ENCODE measurements around the gene RFPL4B.

- PRO-cap = bidirectional peak, plus-strand start at chr6:111591620, minus-strand start at chr6:111591462
Measured at GRCh38 chr6:111591099-111592186, 14.2 kb downstream of the TRAF3IP2 start.

DNA sequence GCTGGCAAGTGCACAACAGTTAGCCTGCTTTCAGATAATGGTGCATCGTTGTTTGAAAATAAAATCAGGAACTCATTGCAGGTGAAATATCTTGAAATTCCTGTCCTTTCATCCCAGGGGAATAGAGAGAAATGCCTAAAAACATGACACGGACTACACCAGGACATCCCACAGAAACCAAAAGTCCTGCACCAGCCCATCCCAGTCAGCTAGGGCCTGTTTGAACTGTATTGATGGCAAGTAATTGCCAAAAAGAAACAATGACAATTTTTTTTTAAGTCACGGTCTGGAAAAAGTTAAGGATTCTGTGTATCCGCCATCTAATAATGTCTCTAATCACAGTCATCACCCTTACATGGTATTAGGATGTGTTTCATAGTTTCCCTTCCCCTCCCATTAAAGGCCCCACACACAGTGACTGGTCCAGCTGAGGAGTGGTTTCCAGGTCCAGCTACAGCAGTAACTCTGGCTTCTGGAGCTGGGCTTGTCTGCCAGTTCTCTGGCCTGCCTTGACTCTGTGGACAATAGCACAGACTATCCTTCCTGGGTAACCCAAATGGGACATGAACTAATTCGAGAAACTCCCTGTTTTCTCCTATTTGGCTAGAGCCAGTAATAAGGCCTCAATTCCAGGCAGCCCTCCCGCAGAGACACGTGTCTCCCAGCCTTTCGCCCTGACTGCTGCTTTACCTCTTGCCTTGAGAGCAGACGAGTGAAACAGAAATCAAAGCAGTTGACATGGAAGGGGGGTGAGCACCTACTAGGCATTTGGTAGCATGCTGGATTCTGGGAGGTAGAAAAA lies 1.5 kb downstream of the TRAF3IP2 start:
- PRO-cap = bidirectional peak, plus-strand start at position 426 of the sequence, minus-strand start at position 328 of the sequence; bidirectional peak, plus-strand start at position 727 of the sequence, minus-strand start at position 517 of the sequence

DNA sequence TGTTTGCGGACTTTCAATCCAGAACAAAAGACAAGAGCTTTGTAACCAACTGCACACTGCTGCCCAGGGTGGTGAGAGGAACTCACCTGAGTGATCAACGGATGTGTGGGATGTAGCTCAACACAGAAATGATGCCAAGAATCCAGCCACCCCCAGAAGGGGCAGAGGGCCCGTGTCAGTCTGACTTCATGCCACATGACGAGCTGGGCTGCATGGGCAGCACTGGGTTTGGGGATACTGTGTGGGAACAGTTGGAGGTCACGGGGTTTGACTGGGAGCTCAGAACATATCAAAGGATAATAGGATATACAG lies 79.4 kb upstream of the TRAF3IP2 start:
- PRO-cap = no peak

- PRO-cap = no peak
Measured at GRCh38 chr6:111686043-111686425, 80.4 kb upstream of the TRAF3IP2 start.

DNA sequence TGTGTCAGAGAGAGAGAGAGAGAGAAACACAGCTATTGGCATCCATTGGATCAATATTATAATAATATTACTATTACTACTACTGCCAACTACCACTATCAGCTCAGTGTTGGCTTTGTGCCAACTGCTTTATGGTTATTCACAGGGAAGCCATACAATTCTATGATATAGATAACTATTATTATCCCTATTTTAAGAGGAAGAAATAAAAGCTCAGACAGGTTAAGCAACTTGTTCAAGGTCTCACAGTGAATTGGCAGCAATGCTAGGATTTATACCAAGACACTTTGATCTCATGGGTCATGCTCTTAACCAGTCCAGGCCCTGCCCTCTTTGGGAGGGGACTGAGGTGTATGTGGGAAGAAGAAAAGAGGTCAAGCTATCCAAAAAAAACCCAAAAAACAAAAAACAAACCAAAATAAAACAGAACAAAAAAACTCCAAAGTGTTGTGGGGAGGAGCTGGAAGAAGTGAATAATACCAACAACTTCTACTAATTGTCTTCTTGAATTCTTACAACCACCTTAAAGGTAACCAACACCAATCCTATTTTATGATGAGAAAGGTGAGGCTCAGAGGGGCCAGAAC lies 82.1 kb upstream of the TRAF3IP2 start:
- PRO-cap = no peak

DNA sequence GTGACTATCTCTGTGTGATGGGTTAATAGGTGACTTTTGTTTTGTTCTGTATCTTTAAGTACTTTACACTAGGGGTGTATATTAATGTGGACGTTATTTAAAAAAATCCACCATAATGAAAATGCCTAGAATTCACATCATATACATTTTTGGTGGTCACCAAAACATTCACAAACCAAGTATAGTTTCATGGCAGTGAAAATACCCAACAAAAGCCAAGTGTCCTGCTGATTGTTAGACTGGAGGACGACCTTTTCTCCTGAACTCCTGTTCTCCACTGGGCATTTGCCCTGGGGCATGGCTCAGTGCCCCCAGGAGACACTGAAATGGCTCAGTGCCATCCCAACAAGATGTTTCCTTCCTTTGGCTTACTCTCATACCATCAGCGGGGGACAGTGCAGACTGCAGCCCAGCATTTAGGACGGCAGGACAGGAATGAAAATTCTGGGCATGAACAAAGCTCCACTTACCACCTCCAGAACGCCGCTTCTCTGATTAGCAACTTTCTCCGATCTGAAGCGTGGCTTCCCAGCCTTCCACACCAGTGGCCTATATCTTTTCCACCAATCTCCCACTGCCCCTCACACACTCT lies 114.8 kb downstream of the FYN start:
- PRO-cap = bidirectional peak, plus-strand start at position 377 of the sequence, minus-strand start at position 327 of the sequence

DNA sequence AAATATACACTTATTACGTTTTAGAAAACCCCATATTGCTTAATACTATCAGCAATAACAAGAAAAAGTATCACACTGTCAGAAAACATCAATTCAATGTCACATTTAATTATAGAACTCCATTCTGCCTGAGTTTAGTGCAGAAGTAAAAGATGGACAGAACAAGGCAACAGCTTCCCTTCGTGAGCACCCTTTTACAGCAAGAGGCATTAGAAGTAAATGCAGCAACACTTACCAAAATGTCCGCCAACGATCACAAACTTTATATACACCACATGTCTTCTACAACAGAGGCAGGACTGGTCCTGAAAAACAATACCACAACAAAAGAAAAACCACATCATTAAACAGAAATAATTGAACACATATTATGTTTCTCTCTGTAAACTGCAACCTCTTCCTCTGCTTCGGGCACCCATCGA lies 92.9 kb downstream of the FYN start:
- PRO-cap = unidirectional peak, plus-strand start at position 142 of the sequence

DNA sequence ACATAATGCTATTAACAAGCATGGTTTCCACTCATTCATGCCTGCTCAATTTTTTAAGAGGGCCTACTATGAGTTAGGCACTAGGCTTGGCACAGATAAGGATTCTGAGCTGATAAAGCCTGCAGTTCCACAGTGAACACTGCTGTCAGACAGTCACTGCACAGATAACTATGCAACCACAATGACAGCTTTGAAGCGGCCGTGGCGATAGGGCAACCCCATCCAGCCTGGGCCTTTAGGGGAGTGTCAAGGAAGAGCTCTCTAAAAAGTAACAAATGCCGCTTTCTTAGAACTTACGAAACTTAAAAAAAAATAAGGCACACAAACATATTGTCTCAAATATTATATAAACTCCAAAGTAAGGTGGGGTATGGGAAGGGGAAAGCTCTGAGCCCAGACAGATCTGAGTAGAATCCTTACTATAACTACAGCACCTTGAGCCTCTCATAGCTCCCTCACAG lies 29.6 kb downstream of the FYN start:
- PRO-cap = bidirectional peak, plus-strand start at position 242 of the sequence, minus-strand start at position 141 of the sequence

DNA sequence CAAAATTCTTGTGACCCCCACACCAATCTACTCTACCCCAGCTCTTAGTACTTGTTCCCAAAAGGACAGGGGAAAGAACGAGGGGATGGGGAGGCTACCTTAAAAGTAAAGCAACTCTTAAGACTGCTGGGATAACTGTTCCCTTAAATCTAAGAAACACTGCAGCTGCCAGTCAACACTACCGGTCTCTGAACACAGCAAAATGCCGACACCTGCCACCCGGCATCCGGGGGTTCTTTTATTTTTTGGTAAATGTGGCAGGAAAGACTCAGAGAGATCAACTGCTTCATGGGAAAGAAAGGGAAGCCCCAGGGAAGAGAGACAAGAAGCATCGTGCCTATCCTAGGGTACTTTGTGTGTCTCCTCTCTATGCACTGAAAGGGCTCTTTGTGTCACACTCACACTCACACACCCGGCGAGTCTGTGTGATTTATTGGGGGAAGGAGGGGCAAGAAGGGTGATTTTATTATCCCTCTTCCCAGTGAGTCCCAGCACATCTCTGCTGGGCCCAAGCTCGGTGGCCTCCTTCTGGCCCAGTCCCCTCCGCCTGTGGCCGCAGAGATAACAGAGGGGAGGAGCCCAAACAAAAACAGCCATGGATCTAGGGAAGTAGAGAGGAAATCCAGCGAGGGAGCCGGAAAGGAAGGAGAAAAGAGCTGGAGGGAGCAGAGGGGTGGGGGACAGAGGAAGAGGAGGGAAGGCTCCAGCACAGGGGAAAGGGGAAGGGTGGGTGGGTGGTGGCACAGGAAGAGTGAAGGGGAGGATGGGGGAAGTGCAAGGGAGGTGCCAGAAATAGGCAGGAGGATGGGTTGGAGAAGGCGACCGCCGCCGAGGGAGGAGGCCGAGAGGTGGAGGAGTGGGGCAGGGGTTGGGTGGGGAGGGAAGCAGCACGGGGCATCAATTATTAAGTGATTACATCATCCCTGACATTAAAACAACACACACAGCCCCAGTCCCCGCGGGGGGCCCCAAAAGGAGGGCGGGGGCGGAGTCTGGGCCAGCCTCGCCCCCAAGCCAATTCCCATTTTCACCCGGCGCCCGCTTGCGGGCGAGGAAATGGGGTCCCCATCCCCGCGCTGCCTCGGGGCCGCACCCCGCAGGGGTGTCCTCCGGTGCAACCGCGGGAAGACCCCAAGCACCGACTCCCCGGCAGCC lies 1.2 kb downstream of the FYN start:
- PRO-cap = bidirectional peak, plus-strand start at position 799 of the sequence, minus-strand start at position 728 of the sequence; bidirectional peak, plus-strand start at position 1,034 of the sequence, minus-strand start at position 910 of the sequence

GRCh38 chr6:112037760-112038366 lies 16.0 kb upstream of the CCN6 start:
- PRO-cap = no peak

- PRO-cap = no peak
Measured at GRCh38 chr6:112086435-112086972, 778 bp downstream of the TUBE1 start.

GRCh38 chr6:112202932-112203394 lies 51.4 kb downstream of the LAMA4 start:
- PRO-cap = no peak

DNA sequence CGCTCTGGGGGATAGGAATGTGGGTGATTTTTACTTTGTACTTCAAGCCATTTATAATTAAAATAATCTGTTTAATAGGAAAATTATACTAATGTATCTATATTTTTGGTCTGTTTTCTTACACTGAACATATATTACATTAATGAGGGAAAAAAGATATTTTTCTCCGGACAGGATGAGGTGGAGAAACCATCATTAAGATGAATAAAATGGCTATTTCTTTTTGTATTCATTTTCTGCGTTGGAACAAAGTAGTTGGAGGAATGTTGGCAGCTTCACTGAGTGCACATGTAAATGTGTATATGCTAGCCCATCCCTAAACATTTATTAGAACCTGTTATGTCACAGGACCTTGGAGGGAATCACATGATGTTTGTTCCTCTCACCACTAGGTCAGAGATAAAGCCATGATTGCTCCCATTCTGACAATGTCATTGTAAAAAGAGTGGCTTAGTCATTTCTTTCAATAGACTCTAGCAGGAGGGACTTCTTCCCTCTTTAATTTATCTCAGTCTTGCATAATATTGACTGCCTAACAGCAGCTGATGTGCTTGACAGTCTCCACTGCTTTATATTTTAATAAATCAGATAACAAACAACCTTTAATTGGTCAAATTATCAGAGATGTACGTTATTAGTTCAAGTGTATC lies 39.8 kb downstream of the LAMA4 start:
- PRO-cap = no peak

GRCh38 chr6:112259374-112259868 lies 5.1 kb upstream of the LAMA4 start:
- PRO-cap = no peak

DNA sequence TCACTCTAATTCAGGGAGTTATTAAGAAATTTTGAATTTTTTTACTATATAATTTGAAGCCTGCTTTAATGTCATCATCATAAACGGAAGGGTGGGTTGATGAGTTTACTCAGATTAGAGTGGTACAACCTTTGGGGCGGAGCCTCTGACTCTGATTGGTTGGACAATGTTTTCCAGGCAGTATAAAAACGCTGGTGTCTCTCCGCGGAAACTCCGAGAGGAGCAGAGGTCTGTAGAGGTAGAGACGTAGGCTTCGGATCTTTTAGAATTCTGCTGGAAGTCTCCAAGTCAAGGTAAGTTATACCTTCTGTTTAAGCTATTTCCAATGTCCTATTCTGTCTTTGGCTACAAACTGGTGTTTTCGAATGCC lies at the start of gene RFPL4B:
RFPL4B (plus strand) TSS at position 216 of the 370 bp plus-strand sequence.
- PRO-cap = no peak

- PRO-cap = no peak
Measured at GRCh38 chr6:112689419-112689970, 342.4 kb downstream of the RFPL4B start.

GRCh38 chr6:112956642-112957310 lies 609.6 kb downstream of the RFPL4B start:
- PRO-cap = no peak

- PRO-cap = no peak
Measured at GRCh38 chr6:113018687-113019265, 671.6 kb downstream of the RFPL4B start.

DNA sequence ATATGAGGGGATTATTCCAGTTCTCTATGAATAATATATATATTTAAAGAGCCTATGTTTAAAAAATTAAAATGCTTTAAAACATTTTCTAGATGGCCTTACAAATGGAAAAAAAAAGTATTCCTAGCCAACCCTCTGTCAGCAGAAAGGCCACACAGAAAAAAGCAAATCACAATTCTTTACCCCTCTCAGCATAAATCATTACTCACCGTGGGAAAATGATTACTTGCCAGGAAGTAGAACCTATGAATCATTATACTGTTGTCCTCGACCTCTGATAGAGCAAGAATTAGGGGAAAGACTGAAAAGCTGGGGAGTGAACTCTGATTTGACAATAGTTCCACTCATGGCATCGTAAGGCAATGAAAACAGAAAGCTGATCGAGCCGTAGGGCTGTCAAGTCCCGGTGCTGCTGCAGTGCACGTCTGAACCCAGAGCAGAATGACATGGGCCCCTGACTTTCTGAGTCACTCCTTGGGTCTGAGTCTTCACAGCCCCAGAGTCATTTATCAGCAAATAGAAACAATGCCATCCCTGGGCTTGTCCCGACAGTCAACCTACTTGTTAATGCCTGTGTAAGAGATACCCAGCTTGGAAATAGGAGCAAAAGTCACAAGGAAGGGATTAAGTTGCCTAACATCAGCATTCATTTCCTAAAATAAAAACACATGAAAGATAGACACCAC lies 224.9 kb upstream of the MARCKS start:
- PRO-cap = bidirectional peak, plus-strand start at position 396 of the sequence, minus-strand start at position 361 of the sequence

DNA sequence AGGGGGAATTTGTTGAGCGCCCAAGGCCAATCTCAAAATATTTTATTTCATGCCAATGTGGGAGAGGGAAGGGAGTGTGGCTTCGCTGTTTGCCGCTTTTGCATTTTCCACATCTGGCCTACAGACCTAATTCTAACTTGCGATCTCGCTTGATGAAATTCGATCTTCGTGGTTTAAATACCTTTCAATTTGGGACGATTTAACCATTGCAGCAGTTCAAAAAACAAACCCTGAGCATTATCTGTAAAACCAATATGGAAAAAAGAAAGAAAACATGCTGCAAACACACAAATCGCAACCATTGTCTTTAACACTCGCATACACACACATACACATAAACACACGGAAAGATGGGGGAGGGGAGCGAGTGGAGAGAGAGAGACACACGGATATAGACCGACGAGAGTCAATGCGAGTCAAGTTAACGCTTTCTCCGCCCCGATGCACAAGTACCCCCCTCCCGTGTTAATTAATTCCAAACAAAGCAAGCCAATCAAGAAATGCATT lies 476 bp upstream of the MARCKS start:
- PRO-cap = no peak

Data from bronchial lymph node (tissue), 1 donor.